Daoy (cell line): ENCODE data around the gene CRK.

- RAMPAGE, long total RNA, result no peak
These were observed 19.3 kb upstream of the ABR start for GRCh38 chr17:1199047-1199544.

- RAMPAGE, long total RNA, result no peak
These were observed 38.8 kb upstream of the BHLHA9 start for GRCh38 chr17:1231399-1231799.

- RAMPAGE, long total RNA, result no peak
These were observed 20.8 kb downstream of the TRARG1 start for GRCh38 chr17:1300179-1300658.

GRCh38 chr17:1371117-1371636 lies 28.8 kb downstream of the YWHAE start:
- RAMPAGE, long total RNA, result no peak

DNA sequence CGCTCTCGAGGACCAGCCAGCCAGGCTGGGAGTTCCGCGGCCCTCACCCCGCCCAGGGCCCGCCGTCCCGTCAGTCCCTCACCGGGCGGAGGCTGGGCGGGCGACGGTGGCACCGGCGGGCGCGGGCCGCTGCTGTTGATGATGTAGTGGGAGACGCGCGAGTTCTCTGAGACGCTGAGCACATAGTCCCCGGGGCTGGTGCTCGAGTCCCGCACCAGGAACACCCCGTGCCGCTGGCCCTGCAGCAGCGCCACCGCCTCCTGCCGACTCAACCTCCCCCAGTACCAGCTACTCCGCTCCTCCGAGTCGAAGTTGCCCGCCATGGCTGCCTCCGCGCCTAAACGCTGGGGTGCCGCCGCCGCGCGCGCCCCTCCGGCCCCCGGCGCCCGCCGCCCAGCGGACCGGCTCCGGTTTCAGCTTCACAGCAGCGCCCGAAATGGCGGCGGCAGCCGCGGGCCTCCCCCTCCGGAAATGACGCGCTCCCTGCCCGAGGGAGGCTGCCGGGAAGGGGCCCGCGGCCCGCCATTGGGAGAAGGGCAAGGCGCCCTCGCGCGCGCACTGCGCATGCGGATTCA lies at the start of gene CRK:
Gene CRK (minus strand): TSS at position 438 of the 575 bp plus-strand sequence.
- RAMPAGE, long total RNA, result no peak

DNA sequence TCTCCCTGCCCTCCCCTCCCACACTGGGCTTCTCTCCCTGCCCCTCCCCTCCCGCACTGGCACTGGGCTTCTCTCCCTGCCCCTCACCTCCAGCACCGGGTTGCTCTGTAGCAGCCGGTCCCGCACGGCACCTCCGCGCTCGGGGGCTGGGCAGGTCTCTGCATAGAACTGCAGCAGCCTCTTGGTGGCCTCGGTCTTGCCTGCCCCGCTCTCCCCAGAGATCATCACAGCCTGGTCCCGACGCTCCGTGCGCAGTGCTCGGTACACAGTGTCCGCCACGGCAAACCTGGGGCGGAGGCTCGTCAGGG lies 9.8 kb downstream of the MYO1C start:
- RAMPAGE, long total RNA, result no peak

GRCh38 chr17:1507854-1508384 lies 8.5 kb downstream of the INPP5K start:
- RAMPAGE, long total RNA, result no peak

GRCh38 chr17:1517496-1517839 lies 1.1 kb upstream of the INPP5K start:
- RAMPAGE, long total RNA, result no peak

DNA sequence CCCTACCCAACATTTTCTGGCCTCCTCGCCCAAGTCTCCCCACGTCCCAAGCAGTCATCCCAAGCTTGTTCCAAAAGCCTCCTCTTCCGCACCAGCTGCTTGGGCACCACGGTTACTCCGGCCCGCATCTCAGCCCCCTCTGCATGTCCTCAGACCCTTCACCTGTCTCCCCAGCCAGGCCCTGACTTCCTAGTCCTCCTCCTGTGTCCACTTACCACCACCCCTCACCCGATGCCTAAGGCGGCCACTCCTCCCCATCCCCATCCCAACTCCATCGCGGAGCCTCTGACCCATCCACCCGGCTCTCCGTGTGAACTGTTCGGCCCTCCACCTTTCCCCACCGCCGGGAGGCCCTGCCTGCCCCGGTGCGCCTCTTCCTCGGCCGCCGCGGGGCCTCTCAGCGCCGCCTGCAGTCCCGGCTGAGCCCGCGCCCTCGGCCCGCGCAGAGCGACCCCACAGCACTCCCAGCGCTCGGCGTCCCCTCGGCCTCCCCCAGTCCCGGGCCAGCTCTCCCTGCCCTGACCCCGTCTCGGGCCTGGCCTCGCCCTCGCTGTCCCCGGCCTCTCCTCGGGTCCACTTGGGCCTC lies 908 bp downstream of the PITPNA start:
- RAMPAGE, long total RNA, result no peak

GRCh38 chr17:1586842-1587612 lies 24.4 kb upstream of the PITPNA start:
- RAMPAGE, long total RNA, result no peak

DNA sequence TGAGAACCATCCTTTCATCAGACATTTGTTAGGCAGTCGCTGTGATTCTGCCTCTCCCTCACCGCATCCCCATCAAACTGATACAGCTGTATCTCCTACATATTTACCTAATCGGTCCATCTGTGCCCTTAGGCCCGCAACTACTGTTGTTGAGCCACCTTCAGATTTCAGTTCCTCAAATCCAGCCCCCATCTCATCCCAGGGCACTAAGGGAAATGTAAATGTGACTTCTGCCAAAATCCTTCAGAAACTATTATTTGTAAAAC lies 2.1 kb upstream of the SLC43A2 start:
- RAMPAGE, long total RNA, result no peak

DNA sequence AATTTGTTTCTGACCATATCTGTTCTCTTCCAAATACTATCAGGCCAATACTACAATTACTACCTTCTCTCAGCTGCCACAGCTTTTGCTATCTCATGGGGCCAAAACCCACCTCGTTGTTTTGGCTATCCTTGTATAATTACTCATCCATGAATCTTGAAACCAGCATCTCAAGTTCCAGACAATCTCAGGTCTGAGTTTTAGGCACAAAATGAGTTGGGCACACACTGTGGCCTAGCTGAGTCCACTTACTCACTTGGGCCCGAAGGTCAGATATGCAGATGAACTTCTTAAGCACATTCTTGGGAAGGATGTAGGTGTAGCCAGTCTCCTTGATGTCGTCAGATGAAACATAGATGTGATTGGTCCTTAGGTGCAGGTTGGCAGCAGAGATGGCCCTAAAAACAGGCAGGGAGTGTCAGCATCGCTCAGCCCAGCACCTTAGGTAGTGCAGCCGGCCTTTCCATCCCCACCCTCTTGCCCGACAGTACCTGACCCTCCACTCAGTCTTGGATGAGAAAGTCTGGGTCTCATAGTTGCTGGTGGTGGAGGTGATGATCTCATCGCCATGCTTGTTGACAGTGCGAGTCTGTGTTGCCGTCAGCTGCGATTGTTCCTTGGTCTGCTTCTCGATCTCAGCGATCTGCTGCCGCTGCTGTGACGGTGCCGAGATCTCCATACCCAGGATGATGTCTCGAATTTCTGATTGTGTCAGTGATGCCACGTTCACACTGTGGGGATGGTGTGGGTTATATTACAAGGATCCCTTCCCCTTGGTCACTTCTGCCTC lies 3.8 kb upstream of the RILP start:
- RAMPAGE, long total RNA, result no peak

DNA sequence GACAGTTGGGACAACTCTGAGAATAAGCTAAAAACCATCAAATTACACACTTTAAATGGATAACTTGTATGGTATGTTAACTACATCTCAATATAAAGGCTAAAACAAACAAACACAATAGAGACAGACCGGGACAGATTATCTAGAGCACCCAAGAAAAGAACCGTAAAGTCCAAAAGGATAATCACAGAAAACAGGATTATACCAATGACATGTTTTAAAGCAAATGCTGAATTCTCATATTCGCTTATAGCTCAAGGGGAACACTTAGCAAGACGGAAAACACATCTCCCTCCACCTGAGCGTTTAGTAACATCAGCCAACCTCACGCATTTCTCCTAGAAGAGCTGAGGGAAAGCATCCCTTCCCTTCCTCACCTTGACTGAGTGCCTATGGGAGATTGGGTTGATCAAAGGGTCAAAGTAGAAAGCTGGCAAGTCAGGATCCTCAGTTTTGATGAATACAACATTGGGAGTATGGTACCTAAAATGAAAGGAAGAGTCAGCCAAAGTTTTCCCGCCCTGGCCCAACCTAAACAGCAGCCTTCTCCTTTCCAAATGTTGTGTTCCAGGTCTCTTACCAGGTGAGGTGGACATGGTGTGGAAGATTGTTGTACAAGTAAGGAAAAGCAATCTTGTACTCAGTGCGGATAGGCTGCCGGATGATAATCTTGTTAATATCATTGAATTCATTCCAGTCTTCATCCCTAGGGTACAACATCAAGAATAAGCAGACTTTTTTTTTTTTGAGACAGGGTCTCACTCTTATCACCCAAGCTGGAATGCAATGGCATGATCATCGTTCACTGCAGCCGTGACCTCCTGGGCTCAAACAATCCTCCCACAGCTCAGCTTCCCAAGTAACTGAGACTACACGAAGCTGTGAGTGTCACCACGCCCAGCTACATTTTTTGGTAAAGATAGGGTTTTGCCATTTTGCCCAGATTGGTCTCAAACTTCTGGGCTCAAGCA lies 4.0 kb downstream of the PRPF8 start:
- RAMPAGE, long total RNA, result no peak

GRCh38 chr17:1729856-1730668 lies 5.6 kb downstream of the WDR81 start:
- RAMPAGE, long total RNA, result no peak

DNA sequence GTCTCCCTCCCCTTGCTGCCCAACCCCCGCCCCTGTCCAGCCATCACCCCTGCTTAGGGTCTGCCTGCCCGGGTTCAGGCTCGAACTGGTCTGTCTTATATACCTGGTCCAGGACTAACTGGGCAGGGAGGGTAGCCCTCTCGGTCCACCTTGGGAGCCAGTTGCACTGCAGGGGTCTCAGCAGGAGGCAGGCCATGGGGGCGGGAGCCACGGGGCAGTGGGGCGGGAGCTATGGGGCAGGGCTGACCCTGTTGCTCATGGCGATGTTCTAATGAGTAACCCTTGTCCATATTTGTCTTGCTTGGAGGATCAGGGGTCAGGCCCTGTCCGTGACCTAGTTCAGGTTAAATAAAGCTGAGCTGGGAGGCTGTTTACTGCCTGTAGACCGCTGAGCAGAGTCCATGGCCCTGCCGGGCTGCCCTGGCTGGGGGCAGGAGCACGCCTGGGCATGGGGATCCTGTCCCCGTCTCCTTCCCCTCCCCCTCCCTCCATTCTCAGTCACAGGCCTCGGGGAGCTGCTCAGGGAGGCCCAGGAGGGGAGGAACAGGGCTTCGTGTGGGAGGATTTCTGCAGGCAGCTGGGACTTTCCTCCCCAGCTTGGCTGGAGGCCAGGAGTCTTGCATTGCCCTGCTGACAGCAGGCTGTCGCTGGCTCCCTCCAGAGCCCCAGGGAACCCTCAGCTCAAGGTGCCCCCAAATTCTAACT lies 6.3 kb upstream of the SERPINF2 start:
- RAMPAGE, long total RNA, result no peak

DNA sequence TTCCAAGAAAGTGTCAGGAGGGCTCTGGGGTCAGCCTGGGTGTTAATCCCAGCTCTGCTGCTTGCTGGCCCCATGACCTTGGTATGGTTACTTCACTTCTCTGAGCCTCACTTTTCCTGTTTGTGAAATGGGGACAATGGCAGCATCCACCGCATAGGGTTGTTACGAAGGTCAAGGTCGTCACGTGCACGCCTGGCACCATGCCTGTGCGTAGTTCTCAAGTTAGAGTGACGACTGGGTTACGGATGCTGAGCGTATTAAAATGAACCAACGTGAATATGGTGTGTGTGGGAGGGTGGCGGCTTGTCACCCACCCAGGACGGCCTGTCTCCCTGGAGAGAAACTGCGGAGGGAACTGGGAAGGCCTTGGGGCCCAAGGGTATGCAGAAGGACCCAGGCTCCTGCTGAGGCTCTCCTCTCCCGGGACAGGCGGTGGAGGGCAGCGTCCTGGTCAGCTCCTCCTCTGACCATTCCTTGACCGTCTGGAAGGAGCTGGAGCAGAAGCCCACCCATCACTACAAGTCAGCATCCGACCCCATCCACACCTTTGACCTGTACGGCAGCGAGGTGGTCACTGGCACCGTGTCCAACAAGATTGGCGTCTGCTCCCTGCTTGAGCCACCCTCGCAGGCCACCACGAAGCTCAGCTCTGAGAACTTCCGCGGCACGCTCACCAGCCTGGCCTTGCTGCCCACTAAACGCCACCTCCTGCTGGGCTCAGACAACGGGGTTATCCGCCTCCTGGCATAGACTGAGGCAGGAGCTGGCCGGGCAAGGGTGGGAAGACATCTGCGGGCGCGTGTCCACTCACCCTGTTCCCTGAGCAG lies 5.5 kb upstream of the SERPINF2 start:
- RAMPAGE, long total RNA, result no peak

- RAMPAGE, long total RNA, result no peak
These were observed 9.0 kb downstream of the SERPINF1 start for GRCh38 chr17:1770890-1771264.

GRCh38 chr17:1796862-1797211 lies 32.9 kb downstream of the SMYD4 start:
- RAMPAGE, long total RNA, result no peak

GRCh38 chr17:1966691-1967058 lies 58.5 kb downstream of the RTN4RL1 start:
- RAMPAGE, long total RNA, result no peak

GRCh38 chr17:2214898-2215498 lies 88.6 kb downstream of the SMG6 start:
- RAMPAGE, long total RNA, result no peak